Hematopoietic multipotent progenitor cell (in vitro differentiated cells): ENCODE data around the genes PATE1 and TIRAP.

DNA sequence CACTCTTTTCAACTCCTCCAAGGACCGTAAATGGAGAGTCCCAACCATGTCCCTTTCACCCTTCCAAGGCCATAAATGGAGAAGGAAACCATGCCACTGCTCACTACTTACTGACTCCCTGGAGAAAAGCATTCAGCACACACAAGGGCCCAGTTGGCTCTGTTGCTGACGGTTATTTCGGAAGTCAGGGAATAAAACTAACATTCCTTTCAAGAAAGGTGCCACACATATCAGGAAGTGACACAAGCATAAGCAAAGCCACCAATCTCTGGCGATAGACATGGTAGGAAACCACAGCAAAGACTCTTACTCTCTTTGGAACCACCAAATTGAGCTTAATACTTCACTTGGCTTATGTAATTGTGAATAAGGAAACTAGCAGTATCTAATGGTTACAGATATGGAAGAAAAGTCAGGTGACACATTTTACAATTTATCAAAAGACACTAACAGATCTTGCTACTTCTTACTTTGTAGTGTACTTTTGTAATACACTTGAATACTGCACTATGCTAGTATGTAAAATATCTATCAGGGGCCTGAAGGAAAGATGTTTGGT, 15.2 kb upstream of the ESAM start:
- CAGE, long polyA plus RNA = no peak

DNA sequence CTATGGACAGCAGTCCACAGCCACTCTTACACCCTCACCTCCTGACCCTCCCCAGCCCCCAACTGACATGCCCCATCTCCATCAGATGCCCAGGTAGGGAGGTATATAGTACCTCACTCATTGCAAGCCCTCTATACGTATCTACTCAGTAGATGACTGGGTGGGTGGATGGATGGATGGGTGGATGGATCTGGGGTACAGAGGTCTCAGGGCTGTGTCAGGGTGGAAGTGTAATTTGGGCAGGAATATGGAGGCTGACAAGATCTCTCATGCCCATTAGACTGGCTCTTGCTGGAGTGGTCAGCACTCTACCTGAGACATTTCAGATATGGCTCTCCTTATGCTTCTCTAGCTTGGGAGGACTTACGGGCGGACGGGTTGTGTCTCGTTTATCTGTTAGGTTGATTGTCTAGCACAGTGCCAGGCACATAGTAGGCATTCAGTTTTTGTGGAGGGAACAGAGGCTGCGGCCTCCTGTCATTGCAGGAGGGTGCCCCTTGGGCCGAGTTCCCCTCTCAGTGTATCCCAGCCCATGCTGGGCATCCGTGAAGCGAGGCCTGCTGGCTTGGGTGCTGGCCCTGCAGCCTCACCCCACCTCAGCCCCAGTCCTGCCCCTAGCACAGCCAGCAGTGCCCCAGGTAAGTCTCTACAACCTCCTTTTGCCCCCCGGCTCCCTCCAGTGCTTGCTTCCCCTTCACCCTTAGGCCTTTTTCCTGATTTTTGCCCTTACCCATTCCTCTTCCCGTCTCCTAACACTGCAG, 13.7 kb downstream of the ROBO3 start:
- CAGE, long polyA plus RNA = no peak

DNA sequence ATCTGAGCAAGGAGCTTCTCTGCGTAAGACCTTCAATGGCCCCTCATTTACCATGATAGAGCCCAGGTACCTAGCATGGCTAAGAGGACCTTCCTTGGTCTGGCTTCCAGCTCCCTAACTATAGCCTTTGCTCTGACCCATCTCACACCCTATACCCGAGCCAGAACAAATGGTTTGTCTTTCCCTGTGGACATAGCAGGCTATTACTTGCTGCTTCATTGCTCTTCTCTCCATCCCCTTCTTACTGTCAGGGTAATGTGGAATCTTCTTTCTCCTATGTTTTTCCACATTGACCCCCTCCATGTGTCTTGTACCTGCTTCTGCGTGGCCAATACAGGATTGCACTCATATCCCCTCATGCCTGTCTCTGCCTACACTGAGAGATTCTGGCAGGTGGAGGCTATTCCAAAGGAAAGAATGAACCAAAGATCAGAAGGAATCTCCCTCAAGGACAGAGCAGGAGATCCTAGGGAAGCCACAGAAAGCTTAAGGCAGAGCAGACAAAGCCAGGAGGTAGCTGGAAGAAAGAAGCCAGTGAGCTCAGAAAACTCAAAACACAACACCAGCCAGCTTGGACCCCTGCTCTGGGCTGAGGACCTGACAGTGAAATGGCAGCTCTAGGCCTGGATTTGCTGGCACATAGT, 5.2 kb downstream of the ROBO4 start:
- CAGE, long polyA plus RNA = no peak

- CAGE, long polyA plus RNA = no peak
Measured at GRCh38 chr11:124987264-124988106, 33.5 kb downstream of the CCDC15 start.

GRCh38 chr11:125070647-125071283, 7.7 kb downstream of the SLC37A2 start:
- CAGE, long polyA plus RNA = no peak

DNA sequence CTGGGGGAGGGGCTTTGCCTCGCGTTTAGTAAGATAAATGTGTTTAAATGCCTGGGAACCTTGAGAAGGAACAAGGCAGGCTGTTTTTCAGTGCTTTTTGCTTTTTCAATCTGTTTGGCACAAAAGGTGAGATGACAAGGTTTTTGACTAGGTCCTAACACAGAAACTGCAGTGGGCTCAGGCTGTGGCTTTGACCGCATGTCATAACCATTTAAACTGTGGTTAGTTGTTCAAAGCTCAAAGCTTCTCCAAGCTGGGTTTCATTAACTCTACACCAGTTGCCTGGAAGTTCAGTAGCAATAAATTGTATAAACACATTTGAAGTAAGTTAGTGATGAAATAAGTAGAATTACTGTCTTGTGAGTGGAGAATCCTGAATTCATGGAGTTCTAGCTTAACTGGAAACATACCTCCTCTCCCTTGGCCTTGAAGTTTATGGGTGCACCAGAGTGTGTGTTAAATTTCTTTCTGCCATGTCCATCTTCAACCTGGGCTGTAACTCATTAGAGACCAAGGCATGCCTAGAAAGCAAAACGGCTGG, 3.7 kb downstream of the PKNOX2 start:
- CAGE, long polyA plus RNA = no peak

DNA sequence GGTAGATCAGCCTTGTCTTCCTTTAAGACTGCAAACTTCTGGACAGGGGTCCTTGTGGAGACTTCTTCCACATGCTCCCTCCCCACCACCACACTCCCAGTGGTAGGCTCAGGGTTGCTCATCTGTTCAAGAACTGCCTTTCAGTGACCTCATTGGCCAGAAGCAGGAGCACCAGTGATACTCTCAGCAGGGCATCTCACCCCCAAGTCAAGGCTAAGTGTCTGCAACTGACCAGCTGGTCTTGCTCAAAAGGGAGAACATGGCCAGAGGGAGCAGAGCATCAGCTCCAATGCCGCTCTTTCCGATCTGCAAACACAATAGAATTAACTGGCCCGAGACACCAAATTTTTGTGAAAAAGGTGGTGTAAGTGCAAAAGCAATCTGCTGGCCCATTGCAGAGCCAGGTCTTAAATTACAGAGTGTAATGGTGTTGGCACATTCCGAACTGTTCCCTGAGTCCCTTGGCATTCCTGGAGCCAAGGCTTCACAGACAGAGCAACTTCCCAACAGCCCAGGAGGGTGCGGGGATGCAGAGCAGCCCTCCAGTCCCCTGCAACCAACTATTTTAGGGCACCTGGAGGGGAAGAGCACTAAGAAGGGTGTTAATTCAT, 97.0 kb downstream of the PKNOX2 start:
- CAGE, long polyA plus RNA = no peak

- CAGE, long polyA plus RNA = no peak
Measured at GRCh38 chr11:125626880-125627289, 1.9 kb downstream of the CHEK1 start.

GRCh38 chr11:125745953-125746544, at the start of gene PATE1:
TSS of gene PATE1 (plus strand) at chr11:125746279.
- CAGE, long polyA plus RNA = no peak

- CAGE, long polyA plus RNA = no peak
Measured at GRCh38 chr11:125895013-125895715, 7.7 kb downstream of the HYLS1 start.

- CAGE, long polyA plus RNA = no peak
Measured at GRCh38 chr11:125957127-125957762, 11.4 kb downstream of the VSIG10L2 start.

GRCh38 chr11:126089016-126089491, 26.4 kb upstream of the CDON start:
- CAGE, long polyA plus RNA = no peak

- CAGE, long polyA plus RNA = no peak
Measured at GRCh38 chr11:126266912-126267459, 1.7 kb downstream of the SRPRA start.

DNA sequence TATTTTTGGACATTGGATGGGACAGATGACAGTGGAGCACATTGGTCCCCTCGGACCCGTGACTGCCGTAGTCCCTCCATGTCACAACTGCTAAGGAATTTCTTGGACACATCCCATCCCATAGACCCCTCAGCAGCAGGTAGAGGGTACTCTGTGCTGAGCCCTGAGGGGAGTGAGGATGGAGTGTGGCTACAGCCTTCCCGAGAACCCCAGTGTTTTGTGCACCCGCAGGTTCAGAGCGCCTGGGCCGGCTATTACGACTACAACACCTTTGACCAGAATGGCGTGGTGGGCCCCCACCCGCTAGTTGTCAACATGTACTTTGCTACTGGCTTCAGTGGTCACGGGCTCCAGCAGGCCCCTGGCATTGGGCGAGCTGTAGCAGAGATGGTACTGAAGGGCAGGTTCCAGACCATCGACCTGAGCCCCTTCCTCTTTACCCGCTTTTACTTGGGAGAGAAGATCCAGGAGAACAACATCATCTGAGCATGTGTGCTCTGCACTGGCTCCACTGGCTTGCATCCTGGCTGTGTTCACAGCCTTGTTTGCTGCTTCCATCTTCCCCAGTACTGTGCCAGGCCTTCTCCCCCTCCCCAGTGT, 5.6 kb upstream of the TIRAP start:
- CAGE, long polyA plus RNA = no peak

DNA sequence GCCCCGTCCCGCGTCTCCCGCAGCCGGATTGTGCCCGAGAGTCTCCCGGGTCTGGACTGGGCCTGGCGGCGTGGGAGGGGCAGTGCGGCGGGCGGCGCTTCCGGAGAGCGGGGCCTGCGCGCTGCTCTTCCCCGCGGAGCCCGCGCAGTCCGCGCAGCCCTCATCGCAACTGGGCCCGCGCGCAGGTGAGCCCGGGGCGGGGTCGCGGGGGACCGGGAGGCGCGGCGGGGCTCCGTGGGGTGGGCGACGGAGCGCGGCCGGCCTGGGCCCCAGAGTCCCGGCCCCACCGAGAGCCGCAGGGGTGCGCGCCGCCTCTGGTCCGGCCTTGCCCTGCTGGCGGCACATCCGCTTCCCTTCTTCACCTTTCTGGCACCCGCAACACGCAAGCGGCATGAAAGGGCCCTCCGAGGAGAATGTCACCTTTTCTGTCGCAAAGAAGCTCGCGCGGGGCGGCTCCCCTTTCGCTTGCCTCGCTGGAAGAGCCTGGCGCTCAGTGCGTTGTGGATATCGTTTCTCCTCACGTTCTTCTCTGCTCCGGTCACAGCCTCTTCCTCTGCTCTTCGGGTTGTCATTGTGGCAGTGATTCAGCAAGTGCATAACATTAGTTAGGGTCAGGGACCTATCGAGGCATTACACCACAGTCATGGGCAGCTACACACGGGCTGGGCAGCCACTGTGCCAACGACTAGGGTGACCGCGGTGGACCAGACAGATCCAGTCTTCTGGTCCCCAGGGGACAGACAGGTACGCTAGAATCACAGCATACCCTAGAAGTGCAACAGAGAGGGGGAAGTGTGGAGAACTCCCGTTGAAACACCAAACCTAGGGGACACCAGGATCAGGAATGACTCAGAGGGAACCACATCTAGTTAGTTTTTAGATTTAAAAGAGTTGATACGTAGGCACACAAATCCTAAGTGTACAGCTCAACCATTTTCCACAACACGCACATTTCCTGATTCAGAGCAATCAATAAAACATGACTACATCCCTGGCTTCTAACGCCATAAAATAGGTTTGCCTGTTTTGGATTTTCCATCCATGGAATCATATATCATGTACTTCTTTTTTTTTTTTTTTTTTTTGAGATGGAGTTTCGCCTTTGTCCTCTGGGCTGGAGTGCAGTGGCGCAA, at the start of gene TIRAP:
Gene TIRAP (plus strand): TSS at position 125 of the 1,133 bp plus-strand sequence.
- CAGE, long polyA plus RNA = no peak

DNA sequence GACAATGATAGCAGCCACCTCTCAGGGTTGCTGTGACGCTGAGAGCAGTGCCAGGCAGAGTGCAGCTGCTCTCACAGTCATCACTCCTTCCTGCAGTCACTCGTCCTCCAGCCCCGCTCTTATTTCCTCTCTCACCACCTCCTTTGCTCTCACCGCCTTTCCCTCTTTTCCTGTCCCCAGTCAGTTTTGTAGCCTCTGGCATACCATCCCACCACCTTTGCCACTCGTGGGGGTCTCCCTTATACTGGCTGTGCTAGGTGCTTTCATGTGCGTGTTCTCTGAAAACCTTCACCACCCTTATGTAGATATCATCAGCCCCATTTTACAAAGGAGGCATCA, 19.4 kb upstream of the ST3GAL4 start:
- CAGE, long polyA plus RNA = no peak

- CAGE, long polyA plus RNA = no peak
Measured at GRCh38 chr11:126422962-126423547, 67.6 kb downstream of the ST3GAL4 start.

- CAGE, long polyA plus RNA = no peak
Measured at GRCh38 chr11:126433463-126433862, 78.0 kb downstream of the ST3GAL4 start.

- CAGE, long polyA plus RNA = no peak
Measured at GRCh38 chr11:126452615-126453075, 97.2 kb downstream of the ST3GAL4 start.

GRCh38 chr11:127003060-127003558, 2.5 kb upstream of the KIRREL3 start:
- CAGE, long polyA plus RNA = no peak